Progenitor cell of endocrine pancreas (in vitro differentiated cells): ENCODE measurements around a stretch of chr6.

GRCh38 chr6:109665546-109666017 is 25.4 kb downstream of the AK9 start:
- PRO-cap, result no peak

DNA sequence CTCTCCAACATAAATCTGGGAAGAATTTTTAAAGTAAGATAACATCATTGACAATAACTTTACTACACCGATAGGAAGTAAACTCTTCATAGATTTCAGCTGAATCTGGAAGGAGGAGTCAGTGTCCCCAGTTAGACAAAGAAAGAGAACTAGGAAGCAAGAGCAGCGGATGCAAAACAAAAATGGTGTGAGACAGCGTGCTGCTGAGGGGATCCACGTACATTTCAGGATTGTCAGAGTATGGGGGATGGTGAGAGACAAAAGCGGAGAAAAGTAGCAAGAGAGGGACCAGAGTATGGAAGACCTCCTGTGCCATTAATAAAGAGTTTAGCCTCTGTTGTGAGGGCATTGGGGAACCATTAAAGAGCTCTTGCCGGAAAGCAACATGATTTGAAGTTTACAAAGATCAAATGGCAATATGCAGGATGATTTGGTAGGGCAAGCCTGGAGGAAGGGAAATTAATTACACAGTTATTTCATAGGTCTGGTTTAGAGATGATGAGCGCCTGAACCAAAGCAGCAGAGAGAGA is 35.2 kb downstream of the CDC40 start:
- PRO-cap, result no peak

DNA sequence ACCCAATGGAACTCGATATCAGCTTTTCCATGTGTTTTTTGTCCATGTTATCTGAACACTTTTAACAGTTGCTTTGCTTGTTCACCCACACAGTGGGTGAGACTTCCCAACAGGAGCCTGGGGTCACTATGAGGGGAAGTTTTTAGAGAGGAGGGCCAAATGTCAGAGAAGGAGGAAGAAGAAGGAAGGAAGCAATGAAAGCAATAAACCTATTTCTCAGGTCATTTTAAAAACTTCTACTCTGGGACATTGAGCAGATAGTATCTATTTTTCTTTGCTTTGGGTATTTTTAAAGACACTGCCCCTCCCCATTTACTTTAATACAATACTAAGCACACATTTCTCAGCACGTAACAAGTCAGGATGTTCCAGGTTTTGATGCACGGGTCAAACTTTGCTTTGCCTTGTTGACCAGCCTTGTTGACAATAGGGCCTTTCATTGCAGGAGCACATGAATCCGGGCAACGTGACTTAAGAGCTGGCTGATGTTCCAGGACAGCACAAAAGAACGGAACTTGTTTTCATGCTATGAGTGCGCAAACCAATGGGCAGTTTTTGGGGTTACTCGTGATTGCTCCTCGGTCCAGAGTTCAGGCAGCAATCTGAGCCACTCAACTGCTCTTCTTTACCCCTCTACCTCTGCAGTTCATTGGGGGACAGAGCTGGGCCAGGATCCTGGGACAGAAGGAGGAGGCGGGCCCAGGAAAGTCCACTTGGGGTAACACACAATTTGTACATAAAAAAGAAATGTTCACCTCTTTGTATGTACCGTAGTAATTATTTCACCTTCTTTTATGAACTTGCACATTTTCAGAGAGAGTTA is 78.5 kb upstream of the SLC22A16 start:
- PRO-cap, result no peak

DNA sequence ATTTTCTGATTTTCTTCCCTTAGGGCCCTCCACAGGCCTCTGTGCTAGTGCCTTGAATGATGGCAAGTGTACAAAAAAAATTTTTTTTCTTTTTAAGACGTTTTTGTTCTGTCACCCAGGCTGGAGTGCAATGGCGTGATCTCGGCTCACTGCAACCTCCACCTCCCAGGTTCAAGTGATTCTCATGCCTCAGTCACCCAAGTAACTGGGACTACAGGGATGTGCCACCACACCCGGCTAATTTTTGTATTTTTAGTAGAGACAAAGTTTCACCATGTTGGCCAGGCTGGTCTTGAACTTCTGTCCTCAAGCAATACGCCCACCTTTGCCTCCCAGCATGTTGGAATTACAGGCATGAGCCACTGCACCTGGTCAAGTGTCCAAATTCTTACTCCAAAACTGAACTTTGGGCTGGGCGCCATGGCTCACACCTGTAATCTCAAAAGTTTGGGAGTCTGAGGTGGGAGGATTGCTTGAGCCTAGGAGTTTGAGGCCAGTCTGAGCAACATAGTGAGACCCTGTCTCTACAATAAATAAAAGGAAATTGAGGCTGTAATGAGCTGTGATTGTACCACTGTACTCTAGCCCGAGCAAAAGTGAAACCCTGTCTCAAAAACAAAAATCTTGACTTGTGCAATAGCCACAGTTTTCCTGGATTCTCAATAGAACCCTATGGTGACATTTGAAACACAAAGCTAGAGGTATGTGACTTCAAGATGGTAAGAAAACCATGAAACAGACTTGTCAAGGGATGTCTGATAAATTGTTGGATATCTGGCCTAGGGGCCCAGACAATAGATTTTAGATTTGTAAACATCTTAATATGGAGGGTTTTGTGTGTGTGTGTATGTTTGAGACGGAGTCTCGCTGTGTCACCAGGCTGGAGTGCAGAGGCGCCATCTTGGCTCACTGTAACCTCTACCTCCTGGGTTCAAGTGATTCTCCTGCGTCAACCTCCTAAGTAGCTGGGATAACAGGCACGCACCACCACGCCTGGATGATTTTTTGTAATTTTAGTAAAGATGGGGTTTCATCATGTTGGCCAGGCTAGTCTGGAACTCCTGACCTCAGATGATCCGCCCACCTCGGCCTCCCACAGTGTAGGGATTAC is 22.4 kb downstream of the AMD1 start:
- PRO-cap, result no peak

DNA sequence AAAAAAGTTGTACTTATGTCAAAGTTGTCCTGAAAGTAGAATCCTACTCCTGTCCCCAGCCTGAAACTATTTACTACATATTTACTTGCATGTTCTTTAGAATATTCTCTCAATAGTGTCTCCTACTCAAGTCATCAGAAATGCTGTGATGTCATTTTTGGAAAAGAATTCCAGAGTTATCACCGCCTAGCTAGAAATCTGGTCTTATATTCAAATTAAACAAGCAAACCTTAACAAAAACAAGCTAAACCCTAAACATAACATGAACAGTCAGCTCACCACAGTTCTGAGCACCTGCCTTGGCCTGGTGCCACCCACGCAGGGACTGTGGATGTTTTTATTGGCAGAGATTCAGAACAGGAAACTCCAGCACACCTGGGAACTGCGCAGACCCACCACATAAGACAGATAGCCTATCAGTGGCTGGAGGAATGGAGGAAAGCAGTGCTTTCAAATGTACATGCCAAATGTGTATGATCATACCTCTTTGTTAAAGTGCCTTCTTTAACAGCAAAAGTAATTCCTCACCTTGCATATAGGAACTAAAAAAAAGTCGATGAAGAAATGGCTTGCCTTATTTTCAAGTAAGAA is 8.9 kb downstream of the SLC16A10 start:
- PRO-cap, result no peak

- PRO-cap, result no peak
Observed at GRCh38 chr6:111289129-111289509, 30.0 kb downstream of the MFSD4B start.

GRCh38 chr6:111591099-111592186 is 14.2 kb downstream of the TRAF3IP2 start:
- PRO-cap, result no peak

DNA sequence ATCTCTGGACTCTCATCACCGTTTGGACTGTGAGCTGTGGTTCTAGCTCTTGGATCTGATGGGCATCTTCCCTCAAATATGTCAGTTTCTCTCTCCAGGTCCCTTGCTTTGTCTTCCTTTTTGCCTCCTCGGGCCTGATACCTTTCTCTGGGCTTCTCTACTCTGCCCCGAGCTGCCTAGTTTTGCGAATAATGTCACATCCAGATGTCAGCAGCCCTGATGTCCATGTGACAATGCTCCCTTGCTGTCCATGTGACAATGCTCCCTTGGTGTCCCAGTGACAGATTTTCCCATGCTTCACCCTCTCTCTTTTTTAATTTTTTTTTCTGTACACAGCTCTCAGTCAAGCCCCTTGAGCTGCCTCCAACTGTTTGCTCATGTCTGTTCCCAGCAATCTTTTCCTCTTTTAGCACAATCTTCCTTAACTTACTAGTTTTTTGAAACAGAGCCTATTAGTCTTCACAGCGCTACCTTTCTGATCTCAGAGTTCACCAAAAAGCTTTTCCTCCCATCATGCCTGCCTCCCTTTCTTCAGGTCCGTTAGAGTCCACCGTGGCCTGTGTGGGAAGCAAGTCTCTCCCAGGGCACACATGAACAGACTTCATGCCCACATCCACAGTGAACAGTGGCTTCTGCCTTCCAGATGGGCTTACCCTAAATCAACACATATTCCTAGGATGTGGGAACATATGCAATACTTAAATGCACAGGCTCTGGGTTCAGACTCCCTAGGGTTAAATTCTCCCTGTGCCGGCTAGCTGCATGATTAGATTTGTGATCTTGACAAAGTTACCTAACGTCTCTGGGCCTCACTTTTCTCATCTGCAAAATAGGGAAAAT is 6.2 kb downstream of the TRAF3IP2 start:
- PRO-cap, result no peak

- PRO-cap, result bidirectional peak, plus-strand start at chr6:111605609, minus-strand start at chr6:111605292
Observed at GRCh38 chr6:111604761-111605728, 633 bp downstream of the TRAF3IP2 start.

GRCh38 chr6:111625424-111626032 is 19.9 kb upstream of the TRAF3IP2 start:
- PRO-cap, result no peak

DNA sequence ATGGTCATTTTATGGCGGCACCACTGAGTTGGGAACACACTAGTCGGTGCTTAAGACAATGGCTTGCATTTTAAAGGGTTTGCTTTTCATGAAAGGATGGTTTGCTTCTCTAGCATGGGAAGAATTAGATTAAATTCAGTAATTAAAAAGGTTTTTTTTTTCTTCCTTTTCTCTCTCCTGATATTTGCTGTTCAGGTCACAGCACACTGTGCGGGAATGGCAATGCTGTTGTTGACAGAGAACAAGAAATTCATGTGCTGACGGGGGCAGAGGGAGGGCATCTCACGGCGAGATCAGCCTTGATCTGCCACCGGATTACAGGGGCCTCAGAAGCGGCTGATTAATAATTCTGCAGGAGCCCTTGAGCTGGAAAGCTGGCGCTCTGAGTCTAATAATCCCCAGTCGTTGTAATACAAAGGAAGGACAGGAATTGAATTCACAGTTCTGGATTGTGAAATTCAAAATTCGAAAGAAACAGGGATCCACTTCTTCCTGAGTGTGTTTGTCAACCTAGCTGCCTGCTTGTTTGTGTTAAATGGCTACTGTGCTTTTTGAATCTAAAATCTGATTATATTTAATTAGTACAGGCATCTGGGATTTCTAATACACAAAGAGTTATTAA is 80.9 kb upstream of the TRAF3IP2 start:
- PRO-cap, result no peak

DNA sequence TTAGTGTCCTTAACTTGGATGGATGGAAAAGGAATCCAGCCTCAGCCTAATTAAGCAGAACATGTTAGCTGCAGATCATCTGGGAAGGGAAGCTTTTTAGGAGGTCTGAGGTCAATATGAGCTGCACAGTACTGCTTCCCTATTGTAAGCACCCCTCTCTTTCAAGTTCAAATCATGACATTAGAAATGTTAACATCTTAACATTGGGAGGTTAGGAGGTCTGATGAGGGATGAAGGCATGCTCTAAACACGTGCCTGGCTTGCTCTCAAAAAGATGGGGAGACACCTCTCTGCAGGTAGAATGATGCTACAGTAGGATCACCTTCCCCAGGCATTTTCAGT is 102.6 kb upstream of the TRAF3IP2 start:
- PRO-cap, result no peak

DNA sequence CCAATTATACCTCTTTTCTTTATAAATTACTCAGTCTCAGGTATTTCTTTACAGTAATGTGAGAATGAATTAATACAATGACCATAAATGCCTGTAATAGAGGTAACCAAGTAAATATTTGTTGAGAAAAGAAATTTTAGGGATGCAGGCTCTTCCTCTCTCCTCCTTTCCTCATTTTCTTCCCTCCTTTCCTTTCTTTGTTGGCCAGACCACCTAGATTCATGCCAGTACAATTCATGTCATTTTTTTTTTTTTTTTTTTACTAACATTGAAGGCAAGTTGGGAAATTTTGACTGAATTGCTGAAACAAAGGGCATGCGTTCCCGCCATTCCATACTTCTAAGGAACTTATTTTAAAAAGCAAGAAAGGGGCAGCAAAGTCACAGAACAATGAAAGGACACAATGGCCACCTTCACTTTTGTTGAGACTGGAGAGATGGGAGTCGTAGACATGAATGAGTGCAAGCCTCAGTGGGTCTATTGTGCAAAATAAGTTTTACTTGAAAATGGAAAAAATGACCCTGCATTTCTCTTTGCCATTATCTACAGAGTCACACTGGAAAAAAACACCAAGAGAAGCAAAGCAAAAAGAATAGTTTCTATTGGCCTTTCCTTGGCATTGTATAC is 122.7 kb downstream of the FYN start:
- PRO-cap, result no peak

- PRO-cap, result no peak
Observed at GRCh38 chr6:111760044-111760901, 113.0 kb downstream of the FYN start.

- PRO-cap, result no peak
Observed at GRCh38 chr6:111818756-111819155, 54.5 kb downstream of the FYN start.

DNA sequence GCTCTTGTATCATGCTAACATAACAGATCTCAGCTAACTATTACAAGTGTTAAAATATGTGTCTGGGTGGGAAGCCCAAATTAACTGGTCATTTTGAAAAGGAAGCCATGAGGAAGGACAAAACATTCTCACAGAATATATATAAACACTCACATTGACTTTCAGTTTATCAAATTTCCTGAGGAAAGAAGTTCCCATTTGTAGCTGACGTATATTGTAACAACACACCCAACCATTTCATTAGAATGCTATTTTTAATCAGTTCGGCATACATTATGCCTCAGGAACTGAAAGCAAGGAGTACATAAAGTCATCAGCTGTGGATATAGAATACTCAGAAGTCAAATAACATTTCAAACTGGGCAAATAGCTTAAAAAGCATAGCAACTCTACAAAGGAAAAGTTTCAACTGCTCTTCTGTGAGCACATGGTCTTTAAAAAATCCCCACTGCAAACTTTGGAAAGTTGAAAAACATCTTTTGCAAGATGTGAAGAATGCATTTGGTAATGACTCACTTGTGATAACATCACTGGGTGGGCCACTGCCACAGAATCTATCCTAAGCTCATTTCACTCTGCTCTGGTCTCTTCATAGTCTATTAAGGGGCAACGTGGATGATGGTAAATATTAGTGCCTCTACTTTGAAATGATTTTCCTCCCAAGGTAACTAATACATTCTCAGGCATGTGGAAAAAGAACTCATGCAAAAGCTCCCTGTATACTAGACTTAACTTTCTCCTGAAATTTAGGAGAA is 49.4 kb downstream of the FYN start:
- PRO-cap, result no peak

- PRO-cap, result no peak
Observed at GRCh38 chr6:111870642-111871095, 2.6 kb downstream of the FYN start.

DNA sequence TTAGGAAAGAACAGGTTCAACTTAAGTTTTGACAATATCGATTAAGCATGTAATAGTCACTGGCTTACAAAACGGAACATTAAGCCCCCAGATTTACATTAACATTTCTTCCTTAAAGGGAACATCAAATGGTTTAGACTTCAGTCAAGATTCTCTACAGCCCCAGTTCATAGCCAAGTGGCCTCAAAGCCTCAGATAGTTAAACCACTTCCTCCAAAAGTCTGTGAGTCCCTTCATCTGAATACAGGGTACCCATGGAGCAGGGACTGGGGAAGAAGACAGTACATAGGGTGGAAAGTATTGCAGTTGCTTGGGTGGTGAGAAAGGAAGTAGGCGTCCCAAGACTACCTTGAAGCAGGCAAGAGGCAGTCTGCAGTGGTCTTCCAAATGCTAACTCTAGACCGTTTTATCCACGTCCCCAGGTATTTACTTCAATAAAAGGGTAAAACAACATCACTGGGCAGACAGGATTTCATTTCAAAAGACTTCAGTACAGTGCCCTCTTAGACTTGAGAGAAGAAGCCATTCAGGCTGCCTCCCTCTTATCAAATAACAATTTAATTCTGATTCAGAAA is 2.1 kb downstream of the FYN start:
- PRO-cap, result unidirectional peak, plus-strand start at position 143 of the sequence

DNA sequence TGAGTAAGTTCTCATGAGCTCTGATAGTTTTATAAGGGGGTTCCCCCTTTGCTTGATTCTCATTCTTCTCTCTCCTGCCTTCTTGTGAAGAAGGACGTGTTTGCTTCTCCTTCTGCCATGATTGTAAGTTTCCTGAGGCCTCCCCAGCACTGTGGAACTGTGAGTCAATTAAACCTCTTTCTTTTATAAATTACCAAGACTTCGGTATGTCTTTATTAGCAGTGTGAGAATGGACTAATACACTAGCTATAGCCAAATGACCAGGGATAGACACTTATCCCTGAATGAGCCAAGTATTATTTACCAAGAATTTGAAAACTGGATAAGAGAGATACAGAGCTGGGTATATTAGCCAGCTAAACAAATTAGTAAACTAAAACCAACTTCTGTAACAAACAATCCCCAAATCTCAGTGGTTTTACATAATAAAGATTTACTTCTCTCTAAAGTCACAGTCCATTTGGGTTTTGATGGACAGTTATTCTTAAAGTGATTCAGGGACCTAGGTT is 7.6 kb upstream of the FYN start:
- PRO-cap, result no peak

- PRO-cap, result no peak
Observed at GRCh38 chr6:111972873-111973840, 80.7 kb upstream of the CCN6 start.